Daoy (cell line): ENCODE data around the gene RPL9.

DNA sequence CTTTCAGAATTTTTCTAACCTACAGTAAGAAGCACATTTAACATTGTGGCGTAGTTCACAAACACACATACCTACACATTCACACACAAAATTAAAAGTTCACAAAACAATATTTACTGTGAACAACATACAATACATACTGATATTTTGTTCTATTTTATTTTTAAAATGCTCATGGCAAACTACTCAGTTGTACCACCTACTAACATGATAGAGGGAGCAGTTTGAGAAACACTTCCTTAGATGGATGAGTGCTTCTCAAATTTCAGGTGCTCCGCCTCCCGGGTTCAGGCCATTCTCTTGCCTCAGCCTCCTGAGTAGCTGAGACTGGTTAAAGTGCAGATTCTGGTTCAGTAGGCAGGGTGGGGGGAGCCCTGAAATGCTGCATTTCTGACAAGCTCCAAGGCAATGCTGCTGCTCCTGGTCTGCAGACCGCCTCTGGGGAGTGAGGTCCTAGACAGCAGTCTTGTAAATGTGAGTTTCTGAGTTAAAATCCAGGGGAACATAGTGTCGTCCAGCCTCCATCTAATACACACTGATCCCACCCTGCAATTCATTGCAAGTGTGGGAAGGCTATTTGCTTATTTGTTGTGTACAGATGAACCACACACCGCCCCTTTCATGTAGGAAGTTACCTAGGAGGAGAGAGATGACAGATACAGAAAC, 86.9 kb downstream of the PTTG2 start:
- RAMPAGE, long total RNA = no peak

DNA sequence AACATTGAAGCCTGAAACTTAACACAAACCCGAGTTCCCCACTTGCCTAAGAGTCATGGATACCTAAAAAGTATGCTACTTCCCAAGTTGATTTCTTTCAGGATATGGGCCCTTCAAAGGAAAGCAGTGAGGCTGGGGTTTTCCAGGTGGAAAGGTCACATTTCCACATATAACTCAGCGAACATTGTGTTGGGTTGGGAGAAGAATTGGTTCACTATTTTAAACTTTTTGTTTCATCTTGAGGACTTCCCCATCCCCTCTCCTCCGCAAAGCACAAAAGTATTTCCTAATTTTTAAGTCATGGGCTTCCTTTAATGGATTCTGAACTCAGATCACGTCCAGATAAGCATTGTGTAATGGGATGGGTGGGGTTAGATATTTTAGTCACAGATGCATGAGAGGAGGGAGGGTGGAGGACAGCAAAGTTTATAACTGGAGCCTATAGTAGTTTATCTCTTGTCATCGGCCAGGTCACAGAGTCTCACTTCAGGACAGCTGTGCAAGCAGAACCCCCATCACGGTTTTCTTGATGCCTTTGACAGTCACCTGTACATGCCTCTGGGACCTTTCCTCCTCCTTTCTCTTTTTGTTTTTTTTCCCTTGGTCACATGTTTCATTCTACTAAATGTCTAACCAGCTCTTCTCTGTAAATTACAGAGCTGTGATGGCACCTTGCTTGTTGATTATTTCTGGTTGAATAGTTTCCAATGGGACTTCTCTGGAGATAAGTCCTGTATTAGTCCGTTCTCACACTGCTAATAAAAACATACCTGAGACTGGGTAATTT, 115.3 kb downstream of the PTTG2 start:
- RAMPAGE, long total RNA = no peak

- RAMPAGE, long total RNA = no peak
Measured at GRCh38 chr4:38109834-38110403, 149.7 kb downstream of the PTTG2 start.

DNA sequence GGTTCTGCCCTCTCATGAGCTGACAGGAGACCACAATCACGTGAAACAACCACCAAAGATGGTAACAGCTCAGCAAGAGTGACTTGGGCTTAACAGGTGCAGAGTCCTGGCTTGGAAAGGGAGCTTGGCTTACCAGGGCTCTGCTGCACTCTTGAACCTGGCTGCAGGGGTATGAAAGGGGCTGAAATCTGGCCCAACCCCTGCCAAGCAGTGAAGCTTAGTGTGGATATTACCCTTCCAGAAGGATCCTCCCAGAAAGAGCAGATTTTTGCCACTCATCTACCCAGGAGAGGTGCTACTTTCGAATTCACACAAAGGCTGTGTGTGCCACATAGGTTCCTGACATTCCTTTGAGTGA, 350.4 kb downstream of the PTTG2 start:
- RAMPAGE, long total RNA = no peak

DNA sequence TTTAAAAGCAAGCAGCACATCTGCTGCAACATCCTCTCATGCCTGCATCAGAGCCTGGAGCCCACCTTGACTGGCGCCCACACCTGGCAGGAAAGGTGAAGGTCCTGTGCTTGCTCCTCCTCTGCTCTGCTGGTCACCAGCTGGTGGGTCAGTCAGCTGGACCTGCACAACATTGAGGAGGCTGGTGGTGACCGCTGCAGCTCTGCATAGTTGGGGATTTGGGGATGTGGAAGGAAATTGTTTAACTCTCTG, 214.2 kb upstream of the KLF3 start:
- RAMPAGE, long total RNA = no peak

DNA sequence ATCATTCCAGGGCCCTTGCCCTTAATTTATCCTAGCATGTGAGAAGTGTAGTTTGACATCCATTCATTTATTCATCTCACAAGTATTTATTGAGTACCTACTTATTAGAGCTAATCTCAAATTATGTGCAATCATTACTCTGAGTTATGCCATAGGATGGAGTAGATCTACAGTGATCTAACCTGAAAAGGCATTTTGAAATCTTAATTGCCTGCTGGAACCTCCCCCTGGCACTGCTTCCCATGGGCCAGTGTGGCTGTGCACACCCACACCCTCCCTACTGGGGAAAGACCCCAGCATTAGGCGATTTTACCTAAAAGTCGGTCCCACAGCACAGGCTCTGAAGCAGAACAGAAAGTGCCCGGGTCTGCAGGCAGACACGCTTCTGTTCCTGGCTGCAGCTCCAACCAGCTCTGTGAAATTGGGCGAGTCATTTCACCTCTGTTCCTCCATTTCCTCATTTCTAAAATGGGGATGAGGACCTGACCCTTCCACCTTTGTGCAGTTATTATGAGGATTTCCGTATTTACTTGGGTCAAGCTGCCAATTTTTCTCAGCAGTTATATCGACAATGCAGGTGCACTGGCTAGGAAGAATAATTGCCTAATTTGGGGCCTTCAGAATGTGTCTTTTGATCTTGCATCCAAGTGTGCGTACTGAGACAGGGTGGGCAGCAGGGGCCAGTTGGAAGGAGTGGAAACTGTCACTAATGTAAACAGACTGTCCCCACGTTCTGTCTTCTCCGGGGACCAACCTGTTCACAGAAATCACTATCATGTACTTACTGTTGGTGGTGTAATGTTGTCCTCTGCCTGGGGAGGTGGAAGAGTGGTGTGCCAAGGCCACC, 7.0 kb downstream of the KLF3 start:
- RAMPAGE, long total RNA = no peak

DNA sequence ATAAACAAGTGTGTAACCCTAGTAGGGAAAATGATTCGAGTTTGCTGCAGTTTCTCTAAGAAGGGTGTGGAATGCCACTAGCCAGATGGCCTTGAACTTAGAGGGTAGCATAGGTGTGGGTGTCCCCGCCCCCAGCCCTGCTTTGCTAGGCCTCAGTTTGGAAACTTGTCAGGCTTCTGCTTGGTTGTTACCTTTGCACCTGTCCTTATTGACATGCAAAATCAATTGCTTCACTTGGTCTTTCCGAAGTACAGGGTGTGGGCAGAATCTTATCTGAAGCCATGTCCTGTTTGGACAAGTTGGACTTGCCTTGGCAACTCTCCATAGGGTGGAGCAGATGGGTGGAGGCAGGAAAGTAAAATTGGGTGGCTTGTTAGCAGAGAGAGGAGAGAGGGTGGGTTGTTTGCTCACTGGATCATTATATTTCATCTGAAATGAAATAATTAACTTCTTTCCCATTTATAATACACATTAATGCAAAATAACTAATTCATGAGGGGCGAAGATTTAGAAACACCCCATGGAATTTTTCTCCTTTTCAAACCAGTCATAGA, 9.6 kb downstream of the KLF3 start:
- RAMPAGE, long total RNA = no peak

GRCh38 chr4:38678628-38679329, 14.8 kb downstream of the KLF3 start:
- RAMPAGE, long total RNA = no peak

- RAMPAGE, long total RNA = no peak
Measured at GRCh38 chr4:38691062-38692042, 27.4 kb downstream of the KLF3 start.

GRCh38 chr4:38701674-38702265, 37.8 kb downstream of the KLF3 start:
- RAMPAGE, long total RNA = no peak

DNA sequence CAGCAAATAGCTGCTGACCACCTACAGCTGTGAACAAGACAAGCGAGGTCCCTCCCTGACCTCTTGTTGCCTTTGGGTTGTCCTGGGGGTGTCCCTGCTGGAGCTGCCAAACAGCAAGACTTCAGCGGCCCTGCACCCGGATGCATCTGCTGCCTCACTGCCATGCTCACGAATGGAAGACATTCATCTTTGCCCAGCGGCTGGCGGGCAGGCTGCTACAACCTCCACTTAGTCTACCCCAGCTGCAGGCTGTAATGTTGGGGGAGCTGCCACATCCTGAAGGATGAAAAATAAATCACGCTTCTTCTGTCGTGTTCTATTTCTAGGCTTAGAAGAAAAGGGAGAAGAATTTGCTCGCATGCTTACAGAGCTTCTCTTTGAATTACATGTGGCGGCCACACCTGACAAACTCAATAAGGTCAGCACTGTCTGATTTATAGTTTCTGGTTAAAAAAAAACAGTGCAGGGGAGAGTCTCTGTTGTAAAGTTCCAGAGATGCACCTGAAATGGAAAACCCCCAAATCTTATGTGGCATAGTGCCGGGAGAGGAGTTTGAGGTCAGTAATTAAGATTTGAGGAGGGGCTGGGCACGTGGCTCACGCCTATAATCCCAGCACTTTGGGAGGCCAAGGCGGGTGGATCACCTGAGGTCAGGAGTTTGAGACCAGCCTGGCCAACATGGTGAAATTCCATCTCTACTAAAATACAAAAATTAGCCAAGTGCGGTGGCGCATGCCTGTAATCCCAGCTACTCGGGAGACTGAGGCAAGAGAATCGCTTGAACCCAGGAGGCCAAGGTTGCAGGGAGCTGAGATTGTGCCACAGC, 61.5 kb downstream of the FAM114A1 start:
- RAMPAGE, long total RNA = no peak

- RAMPAGE, long total RNA = no peak
Measured at GRCh38 chr4:38931097-38931772, 63.6 kb downstream of the FAM114A1 start.

GRCh38 chr4:38965683-38966193, 66.5 kb downstream of the TMEM156 start:
- RAMPAGE, long total RNA = no peak

- RAMPAGE, long total RNA = no peak
Measured at GRCh38 chr4:39115037-39115548, 53.1 kb downstream of the KLHL5 start.

GRCh38 chr4:39181703-39181871, 742 bp upstream of the WDR19 start:
- RAMPAGE, long total RNA = no peak

DNA sequence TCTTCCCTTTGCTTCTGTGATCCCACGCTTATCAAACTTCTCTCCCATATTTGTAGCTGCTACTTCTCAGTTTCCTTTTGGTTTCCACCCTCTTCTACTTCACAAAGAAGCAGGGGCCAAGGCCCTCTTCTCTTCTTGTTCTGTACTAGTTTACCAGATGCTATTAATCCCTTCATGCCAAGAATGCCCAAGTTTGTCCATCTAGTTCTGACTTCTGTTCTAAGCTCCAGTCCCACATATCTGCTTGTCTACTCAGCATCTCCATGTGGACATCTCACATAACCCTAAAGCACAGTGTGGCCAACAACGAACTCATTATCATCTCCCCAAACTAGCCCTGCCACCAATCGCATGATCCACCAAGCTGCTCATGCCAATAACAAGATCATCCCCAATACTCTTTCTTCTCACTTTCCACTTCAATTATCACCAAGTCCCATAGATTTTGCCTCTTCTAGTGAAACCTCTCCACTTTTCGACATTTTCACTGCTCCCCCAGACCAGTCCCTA, 50.8 kb downstream of the RFC1 start:
- RAMPAGE, long total RNA = no peak

GRCh38 chr4:39353011-39354170, 12.8 kb downstream of the RFC1 start:
- RAMPAGE, long total RNA = no peak

- RAMPAGE, long total RNA = no peak
Measured at GRCh38 chr4:39452452-39452880, 6.3 kb downstream of the RPL9 start.

GRCh38 chr4:39455561-39456570, 2.9 kb downstream of the RPL9 start:
- RAMPAGE, long total RNA = no peak

GRCh38 chr4:39457874-39458998, at the start of gene RPL9:
RPL9 (minus strand) TSS chr4:39458922.
- RAMPAGE, long total RNA = start-site peak on the minus strand at chr4:39458858-39458928, 2,366 and 67 reads in 2 replicates